Esophagus muscularis mucosa (tissue), 4 donors: Measurements from ENCODE around the gene KIF7.

DNA sequence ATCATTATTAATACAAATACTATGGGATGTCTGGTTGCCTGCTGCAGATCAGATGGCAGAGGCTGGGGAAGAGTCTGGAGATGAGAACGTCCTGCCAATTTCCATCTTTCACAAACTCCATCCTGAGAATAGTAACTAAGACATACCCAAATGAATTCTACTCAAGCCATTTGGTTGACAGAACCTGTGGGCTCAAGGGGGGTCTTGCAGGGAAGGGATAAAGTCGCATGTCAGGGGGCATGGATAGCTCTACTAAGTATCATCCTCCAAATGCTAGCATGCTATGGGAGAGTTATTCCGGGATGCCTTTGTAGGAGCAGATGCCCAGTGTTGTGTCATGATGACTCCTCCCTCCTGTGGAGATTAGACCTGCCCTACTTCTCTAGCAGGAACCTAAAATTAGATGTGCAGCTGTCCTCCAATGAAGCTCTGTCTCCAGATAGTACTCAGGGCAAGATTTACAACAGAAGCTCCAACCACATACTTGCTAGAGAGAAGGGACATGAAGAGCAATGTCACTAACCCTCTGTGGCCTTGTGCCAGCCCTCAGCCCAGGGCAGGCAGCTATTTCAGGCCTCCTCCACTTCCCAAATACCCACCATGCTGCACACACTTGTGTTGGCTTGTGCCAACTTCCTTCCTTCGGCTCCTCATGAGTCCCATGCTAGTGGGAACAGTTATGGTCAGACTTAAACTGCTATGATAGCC is 82.5 kb downstream of the AGBL1 start:
- PRO-cap: no peak
- RAMPAGE, long total RNA, 4 experiments: no peak in any of the 4 experiments

DNA sequence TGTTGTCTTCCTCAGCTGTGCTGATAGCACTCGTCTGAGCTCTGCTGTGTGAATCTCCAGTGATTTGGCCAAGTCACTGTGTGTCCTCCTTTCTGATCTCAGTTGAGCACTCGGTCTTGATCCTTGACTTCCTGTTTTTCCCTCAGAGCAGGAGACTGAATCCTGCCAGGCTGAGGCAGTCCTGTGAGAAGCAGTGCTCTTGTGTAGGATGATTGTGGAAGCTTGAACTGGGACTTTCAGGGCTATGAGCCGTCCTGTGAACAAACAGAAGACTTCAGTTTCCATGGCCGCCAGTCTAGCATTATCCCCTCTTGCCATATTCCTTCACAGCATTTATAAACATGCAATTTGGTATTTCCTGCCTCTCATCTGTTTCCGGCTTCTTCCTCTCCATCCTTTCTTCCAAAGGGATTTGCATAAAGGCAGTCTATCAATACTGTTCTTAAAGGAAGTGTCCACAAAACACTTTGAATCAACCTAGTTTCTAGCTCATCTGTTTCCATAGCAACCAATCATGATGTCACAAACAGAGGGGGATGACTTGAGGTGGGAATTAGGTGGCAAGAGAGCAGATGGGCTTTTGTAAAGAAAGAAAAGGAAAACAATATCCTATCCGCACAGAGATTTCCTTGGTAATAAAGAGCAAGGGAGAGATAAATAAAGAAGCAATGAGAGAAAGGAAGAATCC is 237.2 kb downstream of the AGBL1 start:
- PRO-cap: no peak
- RAMPAGE, long total RNA, 4 experiments: no peak in any of the 4 experiments

- PRO-cap: no peak
- RAMPAGE, long total RNA, 4 experiments: no peak in any of the 4 experiments
These were observed 551.3 kb downstream of the AGBL1 start for GRCh38 chr15:86630927-86631352.

GRCh38 chr15:87164003-87164343 is 1084.3 kb downstream of the AGBL1 start:
- PRO-cap: no peak
- RAMPAGE, long total RNA, 4 experiments: no peak in any of the 4 experiments

DNA sequence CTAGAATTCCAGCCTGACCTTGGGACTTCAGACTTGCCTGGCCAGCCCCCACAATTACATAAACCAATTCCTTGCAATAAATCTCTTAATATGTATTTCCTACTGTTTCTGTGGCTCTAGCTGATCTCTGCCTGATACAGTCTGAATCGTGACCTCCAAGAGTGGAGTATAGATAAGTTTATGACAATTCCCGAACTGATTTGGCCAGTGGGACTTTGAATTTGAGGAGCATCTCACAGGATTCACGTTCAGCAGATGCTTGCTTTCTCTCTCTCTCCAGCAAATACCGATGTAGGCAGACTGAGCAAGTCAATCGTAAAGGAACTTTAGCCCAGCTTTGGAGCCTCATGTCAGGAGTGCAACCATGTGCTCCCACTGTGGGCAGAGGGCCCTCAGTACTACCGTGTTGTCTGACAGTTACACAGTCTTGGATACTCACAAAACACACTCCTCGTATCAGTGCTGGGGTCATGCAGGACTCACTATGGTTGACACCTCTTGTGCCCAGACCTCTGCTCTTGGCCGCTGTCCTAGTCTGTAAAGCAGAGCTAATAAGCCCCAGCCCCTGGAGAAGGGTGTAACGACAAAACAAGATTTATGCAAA is 66.2 kb downstream of the MRPL46 start:
- PRO-cap: no peak
- RAMPAGE, long total RNA, 4 experiments: no peak in any of the 4 experiments

GRCh38 chr15:88465434-88466390 is 1.5 kb downstream of the MRPL46 start:
- PRO-cap: no peak
- RAMPAGE, long total RNA, 4 experiments: no peak in any of the 4 experiments

GRCh38 chr15:88635479-88636605 is 3.0 kb upstream of the ISG20 start:
- PRO-cap: bidirectional peak, plus-strand start at chr15:88636325, minus-strand start at chr15:88636216
- RAMPAGE, long total RNA, 4 experiments: start-site peak on the plus strand in 2 of 4 experiments, at chr15:88635616-88635670 at its widest, 6 to 23 reads per replicate

DNA sequence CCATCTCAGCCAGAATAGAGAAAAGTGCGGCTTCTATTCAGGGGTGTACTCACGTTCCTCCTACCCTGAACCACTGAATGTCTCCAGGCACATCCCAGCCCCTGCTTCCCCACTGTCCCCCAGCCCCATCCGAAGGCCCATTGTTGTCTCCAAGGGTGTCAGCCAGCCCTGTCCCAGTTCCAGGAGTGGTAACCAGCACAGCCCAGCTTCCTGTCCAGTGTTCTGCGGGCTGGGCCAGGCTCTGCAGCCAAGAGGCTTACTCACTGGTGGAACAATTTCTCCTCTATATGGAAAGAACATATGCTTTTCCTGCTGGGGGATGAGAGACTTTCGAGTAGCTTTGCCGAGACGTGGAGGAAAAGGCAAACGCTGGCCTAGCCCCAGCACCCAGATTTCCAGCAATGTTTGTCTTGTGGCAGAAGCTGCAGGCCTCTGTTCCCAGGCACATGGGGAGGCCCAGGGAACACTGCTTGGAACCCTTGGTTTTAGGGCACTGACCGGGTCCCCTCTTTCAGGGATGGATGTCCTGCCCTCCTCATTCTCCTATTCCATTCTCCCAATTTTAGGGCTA is 20.8 kb downstream of the ISG20 start:
- PRO-cap: no peak
- RAMPAGE, long total RNA, 4 experiments: no peak in any of the 4 experiments

DNA sequence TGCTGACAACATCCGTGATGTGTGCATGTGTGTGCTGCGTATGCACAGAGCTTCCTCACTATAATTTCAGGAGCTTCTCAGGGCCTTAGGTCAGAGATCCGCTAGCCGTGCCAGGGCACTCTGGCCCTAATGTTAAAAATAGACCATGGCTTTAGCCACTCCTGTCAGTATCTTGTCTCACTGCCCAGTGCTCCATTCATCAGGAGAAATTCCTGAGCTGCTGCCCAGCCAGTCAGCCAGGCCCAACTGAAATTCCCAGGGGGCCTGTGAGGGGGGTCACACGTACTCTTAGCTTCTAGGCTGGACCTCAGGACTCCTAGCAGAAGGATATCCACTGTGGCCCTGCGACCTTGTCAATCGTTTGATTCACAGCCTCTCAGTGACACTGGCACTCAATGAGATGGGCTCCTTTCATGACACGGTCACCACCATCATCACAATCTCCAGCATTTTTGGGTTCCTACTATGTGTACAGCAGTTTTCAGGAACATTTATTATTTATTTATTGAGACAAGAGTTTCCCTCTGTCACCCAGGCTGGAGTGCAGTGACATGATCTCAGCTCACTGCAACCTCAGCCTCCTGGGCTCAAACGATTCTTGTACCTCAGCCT is 69.9 kb upstream of the ABHD2 start:
- PRO-cap: bidirectional peak, plus-strand start at position 291 of the sequence, minus-strand start at position 128 of the sequence
- RAMPAGE, long total RNA, 4 experiments: no peak in any of the 4 experiments

DNA sequence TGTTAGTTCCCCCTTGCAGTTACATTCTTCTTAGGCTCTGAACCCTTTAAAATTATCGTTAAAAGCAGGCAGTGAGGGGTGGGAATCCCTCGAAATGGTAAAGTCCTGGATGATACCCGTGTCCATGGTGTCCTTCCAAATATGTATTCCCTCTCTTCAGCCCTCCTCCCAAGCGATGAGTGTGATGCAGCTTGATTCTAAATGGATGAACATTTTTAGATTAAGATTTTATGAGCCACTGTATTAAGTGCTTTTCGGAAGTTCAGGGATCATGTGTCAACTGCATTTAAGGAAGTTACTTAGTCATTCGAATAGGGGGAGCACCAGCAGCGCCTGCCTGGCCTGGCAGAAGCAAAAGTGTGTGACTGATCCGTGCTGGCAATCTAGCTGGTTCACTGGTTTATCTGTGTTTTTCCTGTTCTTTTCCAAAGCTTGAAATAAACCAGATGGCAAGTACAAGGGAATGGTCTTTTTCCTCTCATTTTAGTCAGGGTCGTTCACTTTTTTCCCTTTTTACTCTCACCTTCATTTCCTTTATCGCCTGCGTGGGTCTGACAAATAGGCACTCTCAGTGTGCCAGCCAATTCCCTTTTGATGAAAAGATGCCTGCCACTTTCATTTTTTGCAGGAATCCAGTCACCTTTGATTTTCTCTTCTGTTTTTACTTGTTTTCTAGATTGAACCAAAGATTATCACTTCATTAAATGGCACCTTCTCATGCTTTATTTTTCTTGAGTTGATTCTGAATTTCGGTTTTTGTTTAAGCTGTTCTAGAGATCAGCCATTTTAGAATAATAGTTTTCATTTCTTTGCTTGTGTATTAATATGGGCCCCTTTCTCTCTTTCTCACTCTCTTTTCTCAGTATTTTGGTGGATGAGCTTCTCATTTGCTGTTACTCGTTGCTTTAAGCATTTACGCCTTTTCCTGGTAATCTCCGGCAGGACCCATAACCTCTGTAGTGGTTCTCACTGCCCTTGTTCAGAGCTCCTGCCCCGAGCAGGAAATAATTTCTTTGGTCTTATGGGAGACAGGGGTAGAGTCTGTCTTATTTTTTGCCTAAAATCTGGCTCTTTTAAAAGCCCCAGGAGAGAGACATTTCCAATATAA is 2.7 kb downstream of the ABHD2 start:
- PRO-cap: bidirectional peak, plus-strand start at position 348 of the sequence, minus-strand start at position 203 of the sequence
- RAMPAGE, long total RNA, 4 experiments: no peak in any of the 4 experiments

- PRO-cap: bidirectional peak, plus-strand start at chr15:89102141, minus-strand start at chr15:89102023
- RAMPAGE, long total RNA, 4 experiments: no peak in any of the 4 experiments
These were observed 13.7 kb downstream of the ABHD2 start for GRCh38 chr15:89101770-89102524.

DNA sequence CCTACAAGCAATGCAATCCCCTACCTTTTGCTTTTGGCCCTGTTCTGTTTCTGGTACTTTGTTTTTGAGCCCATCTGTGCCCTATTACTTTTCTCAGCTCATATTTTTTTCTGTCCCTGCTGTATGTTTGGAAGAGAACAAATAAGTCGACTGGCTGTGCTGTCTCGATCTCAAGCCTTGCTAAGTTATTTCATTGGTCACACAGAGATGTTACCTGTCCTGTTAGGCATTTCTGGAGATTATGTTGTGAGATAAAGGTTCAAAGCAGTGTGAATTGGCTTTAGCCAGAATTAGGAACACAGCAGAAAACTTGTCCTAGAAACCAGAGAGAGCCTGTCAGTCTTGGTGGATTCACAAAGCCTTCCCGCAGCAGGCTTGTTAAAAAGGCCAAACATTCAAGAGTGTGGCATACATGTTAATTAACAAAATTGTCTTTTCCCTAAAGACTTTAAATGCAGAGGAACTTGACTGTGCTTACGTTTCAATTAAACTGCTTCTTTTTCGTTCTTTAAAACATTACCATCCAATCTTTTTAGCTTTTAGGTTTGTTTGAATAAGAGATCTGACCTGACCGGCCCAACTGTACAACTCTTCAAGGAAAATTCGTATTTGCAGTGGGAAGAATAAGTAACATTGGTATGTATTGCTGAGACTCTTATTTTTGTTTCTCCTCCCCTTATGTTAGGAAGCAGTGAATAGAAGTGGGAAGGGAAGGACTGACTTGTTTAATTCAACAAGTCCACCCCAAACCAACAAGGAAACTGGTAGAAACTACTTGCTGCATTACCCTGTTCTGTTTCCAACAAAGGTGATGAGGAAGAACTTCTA is 25.1 kb downstream of the ABHD2 start:
- PRO-cap: no peak
- RAMPAGE, long total RNA, 4 experiments: no peak in any of the 4 experiments

- PRO-cap: no peak
- RAMPAGE, long total RNA, 4 experiments: no peak in any of the 4 experiments
These were observed 34.8 kb downstream of the ABHD2 start for GRCh38 chr15:89122948-89123523.

DNA sequence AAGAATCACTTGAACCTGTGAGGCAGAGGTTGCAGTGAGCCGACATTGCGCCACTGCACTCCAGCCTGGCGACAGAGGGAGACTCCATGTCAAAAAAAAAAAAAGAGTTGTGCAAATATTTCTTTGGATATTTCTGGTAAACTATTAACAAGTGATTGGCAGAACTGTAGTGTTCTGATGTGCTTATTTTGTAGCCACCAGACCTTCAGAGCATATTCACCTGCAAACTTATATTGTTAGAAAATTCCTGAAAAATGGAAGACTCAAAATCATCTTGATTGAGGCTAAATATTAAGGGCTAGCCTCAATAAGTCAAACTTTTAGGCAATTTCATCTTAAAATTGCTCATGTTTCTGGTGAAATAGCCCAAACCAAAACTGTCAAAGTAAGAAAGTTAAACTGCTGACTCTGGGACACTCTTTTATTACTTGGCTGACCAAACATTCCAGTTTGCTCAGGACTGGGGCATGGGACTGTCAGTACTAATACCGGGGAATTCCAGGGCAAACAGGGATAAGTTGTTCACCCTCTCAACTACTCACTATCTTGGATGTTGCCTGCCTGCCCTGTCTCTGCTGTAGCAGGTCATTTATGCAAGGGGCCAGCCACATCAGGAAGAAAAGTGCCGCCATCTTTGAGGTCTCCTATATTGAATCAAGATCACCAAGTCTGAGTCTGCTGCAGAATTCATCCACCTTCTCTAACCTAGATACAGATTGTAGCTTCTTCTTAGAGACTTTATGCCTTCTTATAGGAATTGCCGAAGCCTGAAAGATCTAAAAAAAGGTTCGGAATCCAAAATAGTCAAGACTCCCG is 37.1 kb downstream of the ABHD2 start:
- PRO-cap: no peak
- RAMPAGE, long total RNA, 4 experiments: no peak in any of the 4 experiments

- PRO-cap: no peak
- RAMPAGE, long total RNA, 4 experiments: no peak in any of the 4 experiments
These were observed 40.9 kb downstream of the ABHD2 start for GRCh38 chr15:89128781-89130024.

DNA sequence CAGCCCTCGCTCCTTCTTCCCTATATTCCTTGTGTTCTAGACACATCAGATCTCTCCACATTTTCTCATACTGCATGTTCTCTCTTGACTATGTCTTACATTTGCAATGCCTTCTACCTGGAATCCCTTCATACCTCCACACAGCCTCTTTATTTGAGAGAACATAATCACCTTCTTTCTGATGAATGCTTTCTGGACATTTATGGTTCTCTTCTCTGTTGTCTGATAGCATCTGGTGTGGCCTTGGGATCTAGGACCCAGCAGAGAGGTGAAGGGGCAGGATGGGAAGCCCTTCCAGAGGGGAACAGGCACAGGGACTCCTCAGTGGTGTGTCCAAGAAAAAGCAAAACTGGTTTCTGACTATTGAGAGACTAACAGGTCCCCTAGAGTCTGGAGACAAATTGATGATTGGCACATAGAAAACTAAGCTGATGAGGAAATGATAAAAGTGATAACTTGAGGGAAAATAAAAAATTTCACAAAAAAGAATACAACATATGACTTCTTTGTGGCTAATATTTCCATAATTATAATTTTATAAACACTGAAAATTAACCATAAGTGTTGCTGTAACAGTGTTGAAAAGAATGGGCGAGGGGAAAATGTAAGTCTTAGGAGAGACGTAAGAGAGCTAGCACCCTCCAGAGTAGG is 43.1 kb downstream of the ABHD2 start:
- PRO-cap: no peak
- RAMPAGE, long total RNA, 4 experiments: no peak in any of the 4 experiments

DNA sequence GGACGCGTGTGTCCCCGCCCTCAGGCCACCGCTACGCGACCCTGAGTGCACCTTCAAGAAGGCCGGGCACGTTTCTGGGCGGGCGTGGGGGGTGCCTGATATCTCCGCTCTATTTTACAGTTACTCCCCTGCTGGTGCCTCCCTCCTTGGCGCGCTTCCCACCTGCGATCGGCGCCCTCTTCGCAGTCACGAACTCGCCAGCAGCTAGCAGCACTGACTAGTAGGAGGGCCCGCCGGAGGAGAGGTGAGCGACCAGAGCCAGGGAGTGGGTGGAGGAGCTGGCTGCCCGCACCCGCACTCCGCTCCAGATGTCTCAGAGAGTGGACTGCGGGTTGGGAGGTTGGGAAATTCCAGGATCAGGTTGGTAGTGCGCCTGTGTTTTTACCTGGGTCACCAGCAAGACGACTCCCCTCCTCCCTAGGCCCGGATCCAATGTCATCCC is 43.3 kb upstream of the POLG start:
- PRO-cap: no peak
- RAMPAGE, long total RNA, 4 experiments: no peak in any of the 4 experiments

DNA sequence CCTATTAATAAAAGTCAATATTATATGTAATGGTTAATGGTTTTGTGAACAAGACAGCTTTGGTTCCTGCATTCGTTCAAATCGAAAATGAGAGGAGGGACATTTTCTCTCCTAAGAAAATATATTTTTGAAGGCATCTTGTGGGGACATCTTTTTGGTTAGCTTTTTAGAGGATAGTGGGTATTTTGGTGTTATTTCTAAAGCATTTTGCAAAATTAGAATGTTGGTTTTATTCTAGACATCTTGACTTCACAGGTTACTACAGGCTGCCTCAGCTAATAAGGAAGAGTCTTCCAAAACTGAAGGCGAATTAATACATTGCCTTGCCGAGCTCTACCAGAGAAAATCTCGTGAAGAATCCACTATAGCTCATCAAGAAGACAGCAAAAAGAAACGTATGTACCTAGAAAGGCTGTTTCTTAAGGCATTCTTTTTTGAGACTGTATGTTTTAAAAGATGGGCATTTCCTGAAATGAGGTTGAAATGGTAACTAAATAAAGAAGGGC is 18.9 kb downstream of the TICRR start:
- PRO-cap: no peak
- RAMPAGE, long total RNA, 4 experiments: no peak in any of the 4 experiments

- PRO-cap: bidirectional peak, plus-strand start at chr15:89655582, minus-strand start at chr15:89655467
- RAMPAGE, long total RNA, 4 experiments: no peak in any of the 4 experiments
These were observed at the start of gene KIF7 for GRCh38 chr15:89654834-89655920. Gene KIF7, minus strand, starts transcription at chr15:89655467.

DNA sequence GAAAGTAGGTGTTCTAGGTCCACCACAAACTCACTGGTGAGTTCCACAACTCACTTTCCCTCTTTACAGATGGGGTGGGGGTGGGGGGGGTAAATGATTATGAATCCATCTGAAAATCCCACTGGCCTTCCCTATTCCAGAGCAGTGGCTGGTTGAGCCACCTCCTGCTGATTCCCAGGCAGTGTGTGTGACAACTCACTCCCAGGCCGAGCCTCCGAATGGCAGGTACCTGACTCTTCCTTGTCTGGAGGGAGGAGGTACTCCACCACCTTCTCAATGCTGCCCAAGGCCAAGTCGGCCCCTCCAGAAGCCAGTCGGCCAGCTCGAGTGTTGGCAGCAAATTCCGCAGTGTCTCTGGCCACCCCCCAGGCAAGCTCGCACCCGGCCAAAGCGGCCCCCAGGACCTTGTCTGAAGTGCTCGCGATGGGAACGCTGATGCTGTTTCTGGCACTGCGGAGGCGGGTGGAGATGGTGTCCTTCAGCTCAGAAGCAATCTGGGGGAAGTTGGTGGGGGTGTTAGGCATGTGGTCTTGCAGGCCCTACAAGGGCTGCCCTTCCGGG is 9.3 kb downstream of the PLIN1 start:
- PRO-cap: no peak
- RAMPAGE, long total RNA, 4 experiments: no peak in any of the 4 experiments